ENCODE measurements around the genes HAND2 and SPATA4.

GRCh38 chr4:169410810-169411154, 140.0 kb upstream of the SH3RF1 start:
- PRO-cap = no peak
- RAMPAGE, long total RNA = no peak

- PRO-cap = no peak
- RAMPAGE, long total RNA = no peak
Measured at GRCh38 chr4:169561266-169562445, 50.7 kb downstream of the NEK1 start.

DNA sequence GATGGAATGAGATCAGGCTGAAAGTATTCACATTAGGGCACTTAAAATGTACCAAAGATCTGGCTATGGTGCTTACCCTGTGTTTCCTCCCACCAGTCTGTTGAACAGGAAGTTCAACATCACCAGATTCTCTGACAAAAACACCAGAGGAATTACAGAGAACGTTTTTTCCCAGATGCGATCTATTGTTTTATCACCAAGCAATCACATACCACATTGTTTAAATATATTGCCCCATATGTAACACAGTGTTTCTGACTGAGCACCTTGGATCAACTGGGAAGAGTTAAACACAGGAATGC, 2.0 kb upstream of the CLCN3 start:
- PRO-cap = no peak
- RAMPAGE, long total RNA = no peak

- PRO-cap = unidirectional peak, plus-strand start at chr4:170788626; unidirectional peak, minus-strand start at chr4:170789013
- RAMPAGE, long total RNA = no peak
Measured at GRCh38 chr4:170788376-170789198, 698.8 kb upstream of the AADAT start.

- PRO-cap = no peak
- RAMPAGE, long total RNA = no peak
Measured at GRCh38 chr4:171044065-171044421, 769.2 kb upstream of the GALNTL6 start.

GRCh38 chr4:171298848-171299300, 514.3 kb upstream of the GALNTL6 start:
- PRO-cap = no peak
- RAMPAGE, long total RNA = no peak

DNA sequence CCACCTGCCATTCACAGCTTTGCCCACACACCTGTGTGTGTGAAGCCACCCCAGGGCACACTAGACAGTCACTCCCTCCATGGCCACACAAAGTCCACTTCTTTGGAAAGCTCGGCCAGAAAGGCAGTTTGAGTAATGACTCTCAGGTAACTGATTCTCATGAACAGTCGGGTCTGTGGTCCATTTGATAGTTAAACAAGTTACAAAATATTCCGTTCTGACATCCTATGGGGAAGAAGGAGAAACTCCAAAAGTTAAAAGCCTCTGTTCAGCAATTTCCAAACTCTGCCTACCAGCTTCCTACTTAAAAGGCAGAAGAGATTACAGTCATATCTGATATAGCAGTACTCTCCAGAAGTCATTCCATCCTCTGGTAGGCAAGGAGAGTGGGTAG, 205.0 kb upstream of the GALNT7 start:
- PRO-cap = no peak
- RAMPAGE, long total RNA = no peak

GRCh38 chr4:173334513-173334828, 313 bp upstream of the HMGB2 start:
- PRO-cap = no peak
- RAMPAGE, long total RNA = no peak

DNA sequence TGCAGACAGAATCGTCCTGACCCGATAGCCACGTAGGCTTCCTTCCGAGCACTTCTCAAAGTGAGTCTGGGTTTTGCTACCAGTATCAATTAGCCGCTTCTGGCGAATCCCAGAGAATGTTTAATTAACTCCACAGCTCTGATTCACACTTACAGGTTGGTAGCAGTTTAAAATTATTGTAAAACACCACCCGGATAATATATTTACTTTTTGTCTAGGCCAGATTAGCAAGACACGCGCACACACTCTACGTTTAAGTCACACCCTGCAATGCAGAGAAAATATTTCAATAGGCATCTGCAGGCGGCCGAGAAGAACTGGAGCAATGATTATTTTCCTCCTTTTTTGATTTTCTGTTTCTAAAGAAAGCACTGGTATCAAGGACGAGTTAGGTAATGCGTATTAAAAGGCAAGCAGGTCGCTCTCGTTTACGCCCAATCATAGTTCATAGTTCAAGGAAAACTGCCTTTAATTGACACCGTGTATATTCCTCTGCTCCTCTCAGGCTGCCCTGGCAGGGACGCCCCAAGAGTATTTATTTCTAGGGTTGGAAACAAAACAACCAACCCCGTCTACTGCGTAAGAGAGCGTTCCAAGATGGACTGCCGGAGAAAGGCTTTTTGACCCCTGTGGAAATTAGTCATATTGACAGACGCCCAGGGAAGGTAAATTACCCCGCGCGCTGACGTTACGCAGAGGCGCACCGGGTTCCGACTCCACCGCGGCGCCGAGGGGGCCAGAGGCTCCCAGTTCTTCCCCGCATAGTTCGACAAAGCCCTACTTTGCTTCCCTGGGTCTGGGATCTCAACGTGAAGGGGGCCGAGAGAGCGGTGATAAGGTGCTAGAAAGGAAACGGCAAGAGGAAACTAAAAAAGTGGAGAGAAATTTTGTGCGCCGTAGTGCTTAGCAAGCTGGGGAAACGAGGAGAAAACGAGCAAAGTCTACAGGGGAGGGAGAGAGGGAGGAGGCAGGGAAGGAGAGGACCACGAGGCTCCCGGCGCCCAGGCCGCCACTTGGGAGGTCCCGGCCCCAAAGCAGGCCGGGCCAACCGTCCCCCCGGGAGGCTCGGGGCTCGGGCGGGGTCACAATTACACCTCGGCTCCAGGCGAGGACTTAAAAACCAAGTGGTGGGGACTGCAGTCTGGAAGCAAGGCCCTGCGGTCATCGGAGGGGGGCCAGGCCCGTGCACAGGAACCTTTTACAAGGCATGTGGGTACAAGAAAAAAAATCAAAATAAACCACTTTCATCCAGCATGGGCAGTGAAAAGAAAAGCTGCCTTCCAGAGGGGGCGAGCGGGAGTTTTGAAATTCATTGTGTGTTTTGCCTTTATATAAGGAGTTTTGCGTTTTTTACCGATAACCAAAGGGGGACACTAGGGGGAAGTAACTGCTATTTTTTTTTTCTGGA, 13.4 kb downstream of the HAND2 start:
- PRO-cap = no peak
- RAMPAGE, long total RNA = no peak

- PRO-cap = no peak
- RAMPAGE, long total RNA = no peak
Measured at GRCh38 chr4:173529902-173530853, at the start of gene HAND2. HAND2 (minus strand) TSS chr4:173530229.

- PRO-cap = no peak
- RAMPAGE, long total RNA = no peak
Measured at GRCh38 chr4:173532606-173533021, 2.6 kb upstream of the HAND2 start.

- PRO-cap = no peak
- RAMPAGE, long total RNA = no peak
Measured at GRCh38 chr4:173538525-173539616, 8.8 kb upstream of the HAND2 start.

- PRO-cap = no peak
- RAMPAGE, long total RNA = no peak
Measured at GRCh38 chr4:173642451-173642945, 112.5 kb upstream of the HAND2 start.

GRCh38 chr4:173698685-173699374, 168.8 kb upstream of the HAND2 start:
- PRO-cap = no peak
- RAMPAGE, long total RNA = no peak

GRCh38 chr4:173746413-173746812, 216.4 kb upstream of the HAND2 start:
- PRO-cap = no peak
- RAMPAGE, long total RNA = no peak

DNA sequence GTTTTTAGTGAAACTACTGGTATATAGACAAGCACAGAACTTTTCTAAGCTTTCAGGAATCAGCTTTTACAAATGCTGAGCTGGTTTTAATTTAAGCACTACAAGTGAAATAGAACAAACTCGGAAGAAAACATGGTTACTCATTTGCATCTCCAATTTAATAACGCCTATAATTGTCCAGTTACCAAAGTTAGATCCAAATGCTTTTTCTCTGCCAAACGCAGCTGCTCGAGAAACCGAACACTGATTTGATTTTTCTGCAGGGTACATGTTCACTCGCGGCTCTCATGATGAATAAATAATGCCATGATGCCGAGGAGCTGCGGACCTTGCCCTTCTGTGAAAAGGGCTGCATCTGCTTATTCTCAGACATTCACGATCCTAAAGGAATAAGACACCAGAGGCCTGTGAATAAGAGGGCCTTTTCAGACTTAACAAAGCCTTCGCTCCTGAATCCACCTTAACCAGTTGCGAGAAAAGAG, 147.7 kb downstream of the FBXO8 start:
- PRO-cap = no peak
- RAMPAGE, long total RNA = no peak

DNA sequence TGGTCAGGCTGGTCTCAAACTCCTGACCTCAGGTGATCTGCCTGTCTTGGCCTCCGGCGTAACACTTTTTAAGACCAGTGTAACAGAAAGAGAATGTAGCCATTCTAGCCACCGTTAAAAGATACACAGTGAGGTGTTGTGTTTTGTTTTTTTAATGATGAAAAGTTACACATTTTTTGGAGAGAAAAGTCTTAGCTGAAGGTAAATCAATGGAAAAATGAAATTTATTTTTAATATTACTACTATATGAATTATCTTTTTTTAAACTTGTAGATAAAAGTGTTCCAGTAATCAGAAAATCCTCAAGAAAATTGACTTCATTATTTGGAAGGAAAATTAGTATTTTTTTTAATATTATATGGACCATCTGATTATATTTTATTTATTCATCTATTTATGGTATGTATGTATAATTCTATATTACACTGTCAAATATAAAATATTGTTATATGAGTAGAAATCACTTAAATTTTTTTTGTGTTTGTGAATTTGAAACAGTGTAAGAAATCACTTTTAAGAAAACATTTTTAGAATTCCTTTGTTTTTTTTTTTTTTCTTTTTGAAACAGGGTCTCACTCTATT, 34.6 kb downstream of the CEP44 start:
- PRO-cap = no peak
- RAMPAGE, long total RNA = no peak

DNA sequence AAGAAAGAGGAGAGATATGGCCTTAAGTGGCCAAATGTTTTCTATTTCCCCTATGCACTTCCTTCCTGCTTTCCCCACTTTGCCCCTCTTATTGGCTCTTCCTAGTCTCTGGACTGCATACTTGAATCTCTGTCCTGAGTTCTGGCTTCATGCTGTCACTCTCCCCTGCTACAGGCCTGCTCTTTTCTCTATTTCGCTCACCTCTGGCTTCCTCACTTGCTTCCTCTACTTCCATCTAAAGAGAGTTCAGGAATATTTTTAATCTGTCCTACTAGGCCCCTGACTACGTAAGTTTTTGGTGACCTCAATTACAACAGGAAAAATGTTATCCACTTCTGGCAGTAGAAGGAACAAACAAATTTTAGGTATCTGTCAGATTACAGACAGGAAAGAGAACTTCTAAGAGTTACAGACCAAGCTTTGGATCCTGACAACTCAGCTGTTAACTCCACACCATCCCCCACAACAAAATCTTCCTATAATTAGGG, 65.7 kb upstream of the WDR17 start:
- PRO-cap = no peak
- RAMPAGE, long total RNA = no peak

DNA sequence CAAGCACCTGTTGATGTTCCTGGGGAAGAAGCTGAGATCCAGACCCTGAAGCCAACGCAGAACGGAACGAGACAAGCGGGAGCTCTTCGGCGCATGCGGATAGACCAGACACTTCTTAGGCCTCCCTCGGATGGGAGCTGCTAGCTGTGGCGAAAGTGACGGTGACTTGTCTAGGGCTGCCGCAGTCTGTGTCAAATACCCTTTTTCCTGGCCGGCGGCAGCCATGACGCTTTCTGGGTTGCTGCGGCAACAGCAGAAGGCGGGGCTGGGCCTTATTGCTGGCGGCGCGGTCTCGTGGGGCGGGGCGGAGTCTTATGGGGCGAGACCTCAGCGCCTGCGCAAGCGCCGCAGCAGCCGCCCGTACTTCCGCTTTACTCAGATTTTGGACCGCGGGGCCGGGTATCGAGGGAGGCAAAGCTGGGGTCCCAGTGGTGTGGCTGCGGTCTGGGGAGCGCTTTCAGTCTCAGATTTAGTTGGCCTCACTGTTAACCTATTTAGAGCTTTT, at the start of gene SPATA4:
SPATA4 (minus strand) TSS at position 248 of the 505 bp plus-strand sequence.
- PRO-cap = bidirectional peak, plus-strand start at position 378 of the sequence, minus-strand start at position 168 of the sequence
- RAMPAGE, long total RNA = no peak

DNA sequence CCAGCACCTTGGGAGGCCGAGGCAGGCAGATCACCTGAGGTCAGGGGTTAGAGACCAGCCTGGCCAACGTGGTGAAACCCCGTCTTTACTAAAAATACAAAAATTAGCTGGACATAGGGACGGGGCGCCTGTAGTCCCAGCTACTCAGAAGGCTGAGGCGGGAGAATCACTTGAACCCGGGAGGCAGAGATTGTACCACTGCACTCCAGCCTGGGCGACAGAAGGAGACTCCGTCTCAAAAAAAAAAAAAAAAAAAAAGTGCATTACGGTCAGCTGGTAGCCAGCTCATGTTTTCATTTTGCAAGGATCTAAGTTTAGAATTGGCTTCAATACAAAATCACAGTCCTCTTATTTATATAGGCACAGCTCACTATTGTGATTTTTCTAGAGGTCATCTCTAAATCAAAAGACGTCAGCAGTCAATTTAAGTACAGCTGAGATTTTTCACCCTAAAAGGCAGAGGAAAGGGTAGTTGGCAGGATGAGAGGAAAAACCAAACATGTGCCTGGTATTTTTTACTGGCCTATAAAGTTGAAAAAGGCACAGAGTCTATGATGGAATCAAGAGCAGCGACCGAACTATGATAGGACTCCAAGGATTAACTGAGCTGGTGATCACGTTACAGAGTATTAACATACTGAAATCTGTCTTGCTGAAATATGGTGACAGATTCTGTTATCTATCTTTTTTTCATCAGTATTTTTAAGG, 30.9 kb downstream of the ASB5 start:
- PRO-cap = no peak
- RAMPAGE, long total RNA = no peak

Measured in GM23338 (cell line).